ENCODE data around the gene E2F6.

GRCh38 chr2:10868799-10869387 is 42.8 kb upstream of the KCNF1 start:
- RRBS: no CpG with 5 or more reads among the region's 14 CpGs

DNA sequence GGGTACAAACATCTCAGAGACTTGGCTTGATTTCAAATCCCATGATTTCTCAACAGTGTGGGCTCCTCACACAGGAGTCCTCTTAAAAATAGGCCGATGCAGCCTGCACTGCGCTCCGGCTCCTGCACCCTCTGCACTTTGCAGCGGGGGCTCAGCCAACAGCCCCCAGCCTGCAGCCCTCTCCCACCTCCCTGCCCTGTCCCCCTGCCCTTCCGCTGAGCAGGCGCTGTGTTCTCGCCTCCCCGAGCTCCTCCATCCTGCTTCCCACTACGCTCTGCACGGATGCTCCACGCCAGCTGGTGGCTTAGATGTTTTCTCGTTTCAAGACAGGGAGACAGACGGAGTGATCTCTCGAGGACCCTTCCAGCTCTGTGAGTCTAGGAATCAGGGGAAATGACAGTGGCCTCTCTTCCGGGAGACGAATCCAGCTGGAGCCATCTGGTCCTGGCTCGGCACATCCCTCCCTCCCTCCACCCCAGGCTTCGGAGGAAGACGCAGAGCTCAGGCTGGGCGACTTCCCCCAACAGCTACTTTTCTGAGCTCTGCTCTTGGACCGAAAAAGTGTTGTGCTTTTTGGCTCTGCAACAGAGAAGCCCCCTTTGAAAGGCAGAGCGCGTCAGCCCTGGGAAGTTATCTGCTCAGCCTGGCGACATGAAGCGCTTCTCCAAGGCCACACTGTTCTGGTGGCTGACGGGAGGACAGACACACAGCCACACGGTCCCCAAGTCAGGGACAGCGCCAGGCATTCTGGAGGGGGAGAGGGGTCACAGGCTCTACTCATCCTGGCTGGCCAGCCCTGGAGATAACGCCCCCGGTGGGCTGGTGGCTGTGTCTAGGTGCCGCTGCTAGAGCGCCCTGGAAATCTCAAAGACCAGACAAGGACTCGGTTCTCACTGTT is 71.6 kb downstream of the KCNF1 start:
- RRBS: no CpG with 5 or more reads among the region's 33 CpGs

GRCh38 chr2:11071229-11071577 is 61.7 kb upstream of the C2orf50 start:
- RRBS: 10% methylated on average over 2 of the region's 6 CpGs

GRCh38 chr2:11154041-11155126 is 883 bp upstream of the SLC66A3 start:
- RRBS: 11% methylated on average over 17 of the region's 51 CpGs

DNA sequence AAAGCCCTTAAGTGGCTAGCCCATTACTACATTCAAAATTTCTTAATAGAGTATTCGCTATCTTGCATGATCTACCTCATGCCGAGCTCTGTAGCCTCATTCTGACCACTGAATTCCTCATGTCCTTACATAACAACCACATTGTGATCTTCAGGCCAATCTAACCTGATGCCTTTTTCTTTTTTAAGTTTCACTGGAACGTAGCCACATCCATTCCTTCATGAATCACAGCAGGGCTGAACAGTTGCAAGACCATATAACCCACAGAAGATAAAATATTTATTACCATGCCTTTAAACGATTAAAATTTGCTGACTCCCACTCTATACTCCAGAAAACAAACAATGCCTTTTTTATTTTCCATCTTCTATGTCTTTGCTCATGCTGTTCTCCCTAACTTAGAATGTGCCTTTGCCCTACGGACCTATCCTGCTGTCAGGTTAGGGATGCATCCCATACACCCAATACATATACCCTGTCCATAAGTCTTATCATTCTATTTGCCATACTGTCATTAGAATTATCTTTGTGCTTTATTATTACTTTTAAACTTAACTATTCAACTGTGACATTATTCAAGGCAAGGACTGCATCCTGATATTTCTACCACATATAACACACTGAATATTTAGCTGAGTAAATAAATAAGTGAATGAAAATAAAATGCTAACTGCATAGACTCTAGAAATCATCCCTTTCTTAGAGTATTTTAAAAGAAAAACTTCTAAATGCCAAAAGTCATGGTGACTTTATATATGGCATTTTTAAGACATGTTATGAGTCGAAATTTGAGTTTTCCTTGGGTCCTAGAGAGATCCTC is 58.2 kb downstream of the SLC66A3 start:
- RRBS: no CpG with 5 or more reads among the region's 6 CpGs

- RRBS: 3% methylated on average over 16 of the region's 69 CpGs
Observed at GRCh38 chr2:11344886-11345912, 763 bp upstream of the ROCK2 start.

DNA sequence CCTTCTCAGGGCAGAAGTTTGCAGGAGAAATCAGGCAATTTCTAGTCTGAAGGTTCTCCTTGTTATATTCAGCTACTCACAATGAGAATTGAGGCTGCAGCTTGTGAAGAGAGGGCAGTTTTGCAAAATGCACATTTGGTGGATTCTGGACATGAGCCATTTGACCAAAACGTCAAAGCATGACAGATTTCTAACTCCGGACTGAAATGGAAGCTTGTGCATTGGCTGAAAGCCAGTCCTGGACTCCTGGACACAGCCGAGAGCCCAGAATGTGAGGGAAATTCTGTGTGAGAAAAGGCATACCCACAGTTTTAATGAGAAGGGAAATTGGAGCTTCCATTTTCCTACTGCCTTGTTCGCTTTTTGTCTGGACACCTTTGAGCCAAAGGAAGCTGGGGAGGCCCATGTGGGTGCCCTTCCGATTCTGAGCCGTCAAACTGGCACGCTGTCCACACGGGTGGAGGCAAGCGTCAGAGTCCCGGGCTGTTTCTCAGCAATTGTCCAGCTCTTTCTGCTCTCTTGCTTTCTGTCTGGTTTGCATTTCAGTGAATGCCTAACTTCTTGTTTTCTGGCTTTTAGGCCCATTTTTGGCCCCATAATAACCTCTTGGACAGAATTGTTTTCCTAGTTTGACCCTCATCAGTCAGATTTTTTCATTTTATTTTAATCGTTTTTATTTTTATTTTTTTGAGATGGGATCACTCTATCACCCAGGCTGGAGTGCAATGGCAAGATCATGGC is 23.8 kb upstream of the ROCK2 start:
- RRBS: no CpG with 5 or more reads among the region's 11 CpGs

- RRBS: no CpG with 5 or more reads among the region's 5 CpGs
Observed at GRCh38 chr2:11375404-11375809, 31.0 kb upstream of the ROCK2 start.

- RRBS: 18% methylated on average over 4 of the region's 13 CpGs
Observed at GRCh38 chr2:11405860-11406619, 59.9 kb downstream of the E2F6 start.

- RRBS: 1% methylated on average over 18 of the region's 95 CpGs
Observed at GRCh38 chr2:11465361-11466420, at the start of gene E2F6. TSS of gene E2F6 (minus strand) at chr2:11466161.

- RRBS: no CpG with 5 or more reads among the region's 8 CpGs
Observed at GRCh38 chr2:11579965-11580440, 46.2 kb downstream of the GREB1 start.

DNA sequence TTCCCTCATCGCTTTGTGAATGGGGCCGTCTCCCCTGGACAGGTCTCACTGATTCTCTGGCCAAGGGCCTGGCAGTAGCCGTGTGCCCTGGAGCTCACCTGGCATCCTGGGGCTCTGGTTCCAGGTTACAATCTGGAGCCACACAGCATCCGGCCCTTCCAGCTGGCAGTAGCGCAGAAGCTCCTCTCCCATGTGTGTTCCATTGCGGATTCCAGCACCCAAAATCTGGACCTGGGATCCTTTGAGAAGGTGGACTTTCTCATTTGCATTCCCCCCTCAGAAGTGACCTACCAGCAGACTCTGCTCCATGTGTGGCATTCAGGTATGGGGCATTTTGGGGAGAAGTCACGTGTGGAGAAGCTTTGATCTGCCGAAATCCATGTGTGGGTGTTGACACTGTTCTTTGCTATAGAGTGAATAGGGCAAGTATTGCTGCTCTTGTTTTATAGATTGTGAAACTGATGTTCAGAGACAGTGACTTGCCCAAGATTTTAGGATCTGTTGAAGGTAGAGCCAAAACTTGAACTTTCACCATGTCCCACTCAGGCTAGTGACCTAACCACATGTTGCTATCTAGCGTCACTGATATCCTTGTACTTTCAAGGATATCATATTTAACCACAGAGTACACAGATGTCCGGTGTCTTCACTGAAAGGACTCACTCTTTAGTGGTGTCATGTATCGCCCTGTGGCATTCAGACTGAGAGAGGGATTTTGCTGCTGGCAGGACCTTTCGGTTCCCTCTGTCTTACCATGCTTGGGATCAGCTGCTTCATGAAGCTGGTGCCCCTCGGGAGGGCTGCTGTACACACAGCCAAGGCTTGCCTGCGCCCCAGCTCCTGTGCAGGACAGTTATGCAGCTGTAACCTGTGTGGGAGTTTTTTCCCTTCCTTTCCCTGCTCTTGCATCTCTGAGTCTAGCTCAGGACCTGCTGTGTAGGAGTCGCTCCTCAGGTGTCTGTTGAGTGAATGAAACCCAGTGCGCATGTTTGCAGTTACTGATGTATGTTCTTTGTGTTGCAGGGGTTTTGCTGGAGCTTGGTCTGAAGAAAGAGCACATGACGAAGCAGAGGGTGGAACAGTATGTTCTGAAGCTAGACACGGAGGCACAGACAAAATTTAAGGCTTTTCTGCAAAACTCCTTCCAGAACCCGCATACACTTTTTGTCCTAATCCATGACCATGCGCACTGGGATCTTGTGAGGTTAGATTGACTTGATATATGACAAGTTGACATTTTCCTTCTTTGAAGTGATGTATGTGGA is 64.2 kb downstream of the GREB1 start:
- RRBS: no CpG with 5 or more reads among the region's 20 CpGs

- RRBS: 0% methylated on average over 4 of the region's 26 CpGs
Observed at GRCh38 chr2:11687827-11688696, 18.1 kb upstream of the NTSR2 start.

- RRBS: no CpG with 5 or more reads among the region's 8 CpGs
Observed at GRCh38 chr2:11692936-11693504, 23.0 kb upstream of the NTSR2 start.

DNA sequence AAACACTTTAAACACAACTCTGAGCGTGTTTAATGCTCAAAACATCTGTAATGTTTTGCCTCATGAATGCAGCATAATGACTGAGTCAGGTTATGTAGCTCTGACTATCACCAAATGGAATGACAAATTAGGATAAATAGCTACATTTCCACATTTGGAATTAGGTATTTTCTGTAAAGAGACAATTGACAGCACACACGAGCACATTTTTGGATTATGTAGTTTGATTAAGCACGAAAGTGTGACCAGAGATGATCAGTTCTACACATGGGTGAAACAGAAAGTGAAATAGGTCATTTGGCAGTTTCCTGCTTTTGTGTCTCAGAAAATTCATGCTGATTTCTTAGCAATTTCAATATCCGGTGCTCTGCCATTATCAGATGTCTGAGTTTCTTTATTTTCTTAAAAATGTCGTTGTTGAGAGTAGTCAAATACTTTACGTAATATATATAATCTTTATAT is 29.0 kb downstream of the LPIN1 start:
- RRBS: no CpG with 5 or more reads among the region's 6 CpGs

GRCh38 chr2:11822614-11823391 is 76.4 kb downstream of the LPIN1 start:
- RRBS: no CpG with 5 or more reads among the region's 20 CpGs

- RRBS: no CpG with 5 or more reads among the region's 7 CpGs
Observed at GRCh38 chr2:11867035-11867411, 120.6 kb downstream of the LPIN1 start.

DNA sequence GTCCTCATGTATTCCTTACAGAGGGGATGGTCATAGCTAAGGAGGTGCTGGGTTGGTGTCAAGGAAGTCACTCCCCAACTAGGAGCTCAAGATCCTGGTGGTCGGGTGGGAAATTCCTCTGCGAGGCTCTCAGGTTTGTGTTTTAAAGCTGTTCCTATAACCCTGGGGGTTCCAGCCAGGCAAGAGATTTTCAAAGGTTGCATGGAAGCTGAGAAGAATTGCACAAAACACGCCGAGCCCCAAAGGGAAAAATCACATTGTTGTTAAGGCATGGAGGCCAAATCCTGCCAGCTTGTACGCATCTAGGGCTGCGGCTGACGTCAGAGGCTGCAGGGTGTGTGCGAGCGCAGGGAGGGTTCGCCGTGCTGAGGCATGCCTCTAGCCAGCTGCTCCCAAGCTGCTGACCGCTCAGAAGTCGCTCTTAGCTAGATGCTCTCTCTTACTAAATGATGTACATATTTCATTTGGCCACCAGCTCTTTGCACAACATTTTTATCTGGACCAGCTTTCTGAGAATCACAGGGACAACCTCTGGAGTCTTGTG is 191.7 kb downstream of the LPIN1 start:
- RRBS: no CpG with 5 or more reads among the region's 13 CpGs

GRCh38 chr2:12318087-12318516 is 398.6 kb upstream of the TRIB2 start:
- RRBS: no CpG with 5 or more reads among the region's 2 CpGs

- RRBS: no CpG with 5 or more reads among the region's 6 CpGs
Observed at GRCh38 chr2:12428473-12428912, 288.2 kb upstream of the TRIB2 start.